UCH-1 (cell line): ENCODE data around the gene DNASE1L2.

DNA sequence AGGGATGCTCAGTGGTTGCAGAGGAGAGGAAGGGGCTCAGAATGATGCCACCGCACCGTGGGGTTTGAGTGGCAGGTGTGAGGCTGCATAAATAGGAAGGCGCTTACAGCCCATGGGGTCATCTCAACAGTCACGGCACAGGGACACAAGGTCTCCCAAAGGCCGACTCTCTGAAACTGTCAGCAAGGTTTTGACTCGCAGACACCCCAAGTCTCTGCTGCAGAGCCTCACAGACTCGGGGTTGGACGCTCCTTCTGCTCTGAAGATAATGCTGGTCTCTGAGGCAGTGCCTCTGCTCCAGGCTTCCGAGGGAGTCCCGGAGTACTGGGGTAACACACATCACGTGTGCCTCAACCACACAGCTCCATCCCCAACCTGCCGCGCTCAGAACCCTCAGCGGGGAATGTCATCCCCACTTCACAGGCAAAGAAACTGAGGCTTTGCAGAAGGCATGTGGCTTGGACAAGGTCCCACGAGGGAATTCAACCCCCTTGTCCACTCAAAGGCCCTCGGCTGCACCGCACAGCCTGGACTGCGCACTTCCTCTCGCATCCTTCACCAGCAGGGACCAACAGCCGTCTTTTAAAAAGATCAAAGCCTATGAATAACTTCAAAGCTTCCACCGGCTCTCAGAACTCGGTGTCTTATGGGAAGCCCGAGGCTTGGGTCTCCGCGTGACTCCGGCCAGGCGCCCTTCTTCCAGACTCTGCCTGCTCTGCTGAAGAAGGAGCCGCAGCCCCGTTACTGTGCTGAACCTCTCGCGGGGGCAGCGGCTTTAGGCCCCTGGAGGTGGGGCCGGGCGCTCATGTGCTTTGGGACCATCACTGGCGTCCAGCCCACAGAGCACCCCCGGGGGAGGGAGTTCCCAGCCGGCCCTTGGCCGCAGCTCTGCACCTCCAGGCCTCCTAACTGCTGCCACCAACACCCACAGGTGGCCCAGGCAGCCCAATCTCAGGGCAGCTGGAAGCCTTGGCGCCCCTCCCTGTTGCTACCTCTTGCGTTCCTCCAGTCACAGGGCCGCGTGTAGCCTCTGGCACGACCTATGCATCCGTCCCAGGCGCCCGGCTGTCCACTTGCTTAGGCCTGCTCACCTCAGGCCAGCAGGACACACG, 2.1 kb downstream of the TMEM204 start:
- RRBS, result 37% methylated on average over 10 of the region's 47 CpGs

GRCh38 chr16:1700285-1701079, 5.5 kb upstream of the MAPK8IP3 start:
- RRBS, result no CpG with 5 or more reads among the region's 9 CpGs

- RRBS, result no CpG with 5 or more reads among the region's 3 CpGs
Measured at GRCh38 chr16:1779113-1779425, 3.3 kb downstream of the SPSB3 start.

- RRBS, result 12% methylated on average over 6 of the region's 24 CpGs
Measured at GRCh38 chr16:1780591-1781494, 1.5 kb downstream of the SPSB3 start.

DNA sequence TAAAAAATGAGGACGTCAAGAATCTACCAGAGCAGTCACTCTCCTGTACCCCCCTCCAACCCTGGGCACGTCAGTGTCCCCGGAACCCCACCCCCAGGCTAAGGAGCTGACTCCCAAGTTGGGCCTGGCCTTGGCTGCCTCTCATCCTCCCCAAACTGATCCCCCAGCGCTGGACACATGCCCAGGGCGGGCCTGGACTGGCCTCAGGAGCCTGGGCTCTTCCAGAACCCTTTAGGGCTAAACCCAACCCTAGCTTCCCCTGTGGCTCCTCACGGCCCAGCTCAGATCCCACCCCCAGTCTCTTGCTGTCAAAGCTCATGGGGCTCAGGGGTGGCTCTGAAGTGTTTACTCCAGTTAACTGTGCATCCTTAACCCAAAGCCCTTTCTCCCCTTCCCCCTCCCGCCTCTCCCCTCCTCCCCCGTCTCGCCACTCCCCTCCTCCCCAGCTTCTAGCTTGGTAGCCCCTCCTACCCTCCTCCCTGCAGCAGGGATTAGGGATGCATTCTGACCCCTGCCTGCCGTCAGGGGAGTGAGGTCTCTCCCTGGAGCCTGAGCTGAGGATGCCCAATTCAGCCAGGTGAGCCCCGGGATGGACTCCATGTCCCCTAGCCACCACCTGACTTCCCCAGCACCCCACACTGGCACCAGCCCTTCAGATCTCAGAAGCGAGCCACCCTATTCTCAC, 1.7 kb downstream of the HS3ST6 start:
- RRBS, result no CpG with 5 or more reads among the region's 12 CpGs

- RRBS, result no CpG with 5 or more reads among the region's 25 CpGs
Measured at GRCh38 chr16:1985956-1987196, 2.4 kb downstream of the GFER start.

GRCh38 chr16:1996824-1997811, 7.3 kb downstream of the SYNGR3 start:
- RRBS, result no CpG with 5 or more reads among the region's 10 CpGs

DNA sequence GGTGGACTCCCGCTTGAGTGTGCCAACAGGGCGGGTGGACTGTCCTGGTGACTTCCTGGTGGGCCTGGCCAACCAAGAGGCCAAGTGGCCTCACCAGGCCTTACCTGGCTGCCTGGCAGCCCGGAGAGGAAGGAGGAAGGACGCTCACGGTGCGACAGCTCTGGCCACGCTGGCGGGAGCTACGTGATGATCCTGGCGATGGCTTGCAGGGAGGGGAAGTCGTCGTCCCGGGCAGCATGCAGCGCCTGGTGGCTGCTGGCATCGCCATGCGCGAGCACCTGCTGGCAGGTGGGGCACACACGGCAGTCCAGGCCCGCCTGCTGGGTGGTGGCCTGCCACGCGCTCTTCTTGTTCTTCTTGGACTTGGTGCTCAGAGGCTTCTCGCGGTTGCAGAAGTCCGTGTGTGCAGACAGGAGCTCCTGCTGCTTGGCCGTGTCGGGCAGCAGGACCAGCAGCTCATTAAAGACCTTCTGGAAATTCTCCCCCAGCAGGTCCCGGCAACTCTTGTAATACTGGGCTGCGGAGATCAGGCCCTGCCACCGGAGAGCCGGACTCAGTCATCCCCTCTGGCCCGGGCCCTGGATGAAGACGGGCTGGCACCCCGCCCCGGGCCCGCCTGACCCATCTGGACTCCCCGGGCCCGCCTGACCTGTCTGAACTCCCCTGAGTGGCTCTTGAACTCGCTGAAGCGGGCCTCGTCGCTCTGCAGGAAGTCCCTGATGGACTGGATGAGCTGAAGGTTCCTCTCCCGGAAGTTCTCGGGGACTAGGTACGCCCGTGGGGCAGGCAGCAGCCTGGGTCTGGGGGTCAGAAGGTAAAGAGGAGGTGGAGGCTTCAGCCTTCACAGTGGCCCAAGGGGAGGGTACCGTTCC, 8.5 kb downstream of the SYNGR3 start:
- RRBS, result 96% methylated on average over 5 of the region's 46 CpGs

GRCh38 chr16:2007887-2008580, 11.6 kb upstream of the NPW start:
- RRBS, result no CpG with 5 or more reads among the region's 18 CpGs

DNA sequence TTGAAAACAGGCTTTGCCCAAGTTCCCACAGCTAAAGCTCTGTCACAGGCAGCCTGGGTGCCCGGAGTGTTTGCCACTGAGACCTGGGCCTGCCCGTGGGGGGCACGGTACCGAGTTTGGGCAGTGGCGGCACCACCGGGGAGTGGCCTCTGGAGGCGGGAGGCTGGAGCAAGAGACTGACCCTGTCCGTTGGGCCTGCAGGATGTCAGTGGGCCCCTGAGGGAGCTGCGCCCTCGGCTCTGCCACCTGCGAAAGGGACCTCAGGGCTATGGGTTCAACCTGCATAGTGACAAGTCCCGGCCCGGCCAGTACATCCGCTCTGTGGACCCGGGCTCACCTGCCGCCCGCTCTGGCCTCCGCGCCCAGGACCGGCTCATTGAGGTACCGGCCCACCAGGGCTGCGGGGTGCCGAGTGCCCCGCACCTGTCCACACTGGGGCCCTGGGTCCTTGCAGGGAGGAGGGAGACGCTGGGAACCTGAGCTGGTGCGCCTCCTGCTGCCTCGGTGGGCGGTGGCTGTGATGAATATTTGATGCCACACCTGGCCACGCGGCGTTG, 9.5 kb downstream of the NHERF2 start:
- RRBS, result 86% methylated on average over 12 of the region's 31 CpGs

GRCh38 chr16:2042702-2043699, 4.6 kb downstream of the NTHL1 start:
- RRBS, result 92% methylated on average over 1 of the region's 18 CpGs

DNA sequence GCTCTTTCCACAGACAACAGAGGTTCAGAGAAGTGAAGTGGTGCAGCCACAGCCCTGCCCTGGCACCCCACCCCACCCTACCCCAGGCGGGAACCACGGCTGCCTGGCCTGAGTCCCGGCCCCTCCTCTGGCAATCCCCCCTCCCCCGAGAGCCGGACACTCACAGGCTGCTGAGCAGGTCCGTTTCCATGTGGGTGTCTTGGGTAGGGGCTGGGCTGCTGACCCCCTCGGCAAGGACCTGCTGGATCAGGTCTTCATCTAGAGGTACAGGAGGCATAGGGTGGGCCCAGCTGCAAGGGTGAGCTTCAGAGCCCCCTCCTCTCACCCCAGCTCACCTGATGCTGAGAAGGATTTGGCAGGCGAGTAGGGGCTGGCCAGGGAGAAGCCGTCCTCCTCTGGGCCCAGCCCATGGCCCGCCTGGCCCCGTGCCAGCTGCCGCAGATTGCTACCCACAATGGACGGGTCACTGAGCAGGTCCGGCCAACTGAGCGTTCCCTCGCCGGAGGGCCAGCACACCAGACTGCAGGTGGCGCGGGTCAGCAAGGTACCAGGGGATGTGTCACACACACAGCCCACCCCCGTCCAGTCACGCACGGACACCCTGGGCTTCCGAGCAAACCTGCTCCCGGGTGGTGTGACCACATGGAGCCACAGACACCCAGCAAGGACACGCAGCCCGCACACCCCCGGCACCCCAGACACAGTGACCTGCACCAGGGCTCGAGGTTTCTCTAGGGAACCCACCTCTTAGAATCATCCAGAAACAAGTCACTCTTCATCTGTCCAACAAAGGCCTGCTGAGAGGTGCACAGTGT, 38.5 kb downstream of the PKD1 start:
- RRBS, result 96% methylated on average over 1 of the region's 28 CpGs

DNA sequence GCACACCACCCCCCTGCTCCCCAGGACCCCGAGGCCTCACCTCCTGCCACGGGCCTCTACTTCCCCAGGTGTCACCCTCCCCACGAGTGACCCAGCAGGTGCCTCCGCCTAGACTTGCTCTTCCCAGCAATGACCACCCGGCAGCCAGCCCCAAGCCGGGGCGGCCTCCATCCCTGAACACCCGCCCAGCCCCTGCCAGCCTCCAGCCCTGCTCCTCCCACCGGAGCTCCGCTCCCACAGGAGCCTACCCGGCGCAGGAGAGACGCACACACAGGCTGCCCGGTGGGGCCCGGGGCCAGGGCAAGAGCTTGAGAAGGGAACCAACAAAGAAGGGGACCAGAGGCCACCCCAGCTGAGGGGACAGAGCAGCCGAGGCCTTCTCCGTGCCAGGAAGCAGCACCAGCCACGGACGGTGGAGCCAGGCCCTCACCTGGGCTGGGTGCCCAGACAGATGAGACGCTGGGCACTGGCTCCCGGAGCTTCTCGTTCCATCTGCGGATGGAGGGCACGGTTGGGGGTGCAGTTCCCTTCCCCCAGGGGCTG, 13.9 kb downstream of the PKD1 start:
- RRBS, result 58% methylated on average over 1 of the region's 24 CpGs

DNA sequence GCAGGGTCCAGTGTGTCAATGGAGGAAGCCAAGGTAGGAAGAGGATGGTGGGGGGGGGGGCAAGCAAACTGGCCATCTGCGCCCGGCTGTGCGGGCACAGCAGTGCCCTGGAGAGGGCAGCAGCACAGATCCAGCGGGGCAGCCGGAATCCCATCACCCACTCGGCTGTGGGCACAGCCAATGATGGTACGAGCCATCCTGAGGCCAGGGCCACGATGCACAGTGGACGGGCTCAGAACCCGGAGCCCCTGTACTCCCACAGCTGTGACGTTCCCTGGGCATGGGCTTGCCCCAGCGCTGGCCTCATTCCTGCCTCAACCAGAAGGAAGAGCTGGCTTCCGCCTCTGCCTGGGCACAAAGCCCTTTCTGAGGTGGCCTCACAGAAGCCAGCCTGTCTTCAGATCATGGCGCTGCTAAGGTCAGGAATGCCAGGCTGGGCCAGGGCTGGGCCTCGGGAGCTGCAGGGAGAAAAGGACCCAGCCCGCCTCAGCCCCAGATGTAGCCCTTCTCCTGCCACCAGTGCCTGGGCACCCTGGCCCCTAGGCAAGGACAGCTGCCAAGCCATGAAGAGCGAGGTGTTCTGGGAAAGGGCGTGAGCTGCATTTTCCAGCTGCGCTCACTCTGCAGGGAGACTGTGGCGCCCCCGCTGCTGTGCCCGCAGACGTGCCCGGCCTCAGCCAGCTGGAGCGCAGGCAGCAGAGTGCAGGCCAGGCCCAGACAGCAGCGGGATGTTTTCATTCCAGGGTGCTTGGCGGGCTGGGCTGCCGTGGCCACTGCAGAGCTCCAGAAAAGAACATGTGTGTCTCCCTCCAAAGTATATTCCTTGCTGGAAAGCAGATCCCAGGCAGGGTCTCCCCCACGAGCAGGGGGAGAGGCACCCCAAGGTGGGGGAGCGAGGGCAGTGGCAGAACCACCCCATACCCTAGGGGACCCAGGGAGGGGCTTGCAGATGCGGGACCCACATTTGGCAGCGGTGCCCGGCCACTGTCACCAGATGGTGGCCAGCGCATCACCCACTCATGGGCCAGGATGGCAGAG, 9.4 kb downstream of the PKD1 start:
- RRBS, result no CpG with 5 or more reads among the region's 34 CpGs

DNA sequence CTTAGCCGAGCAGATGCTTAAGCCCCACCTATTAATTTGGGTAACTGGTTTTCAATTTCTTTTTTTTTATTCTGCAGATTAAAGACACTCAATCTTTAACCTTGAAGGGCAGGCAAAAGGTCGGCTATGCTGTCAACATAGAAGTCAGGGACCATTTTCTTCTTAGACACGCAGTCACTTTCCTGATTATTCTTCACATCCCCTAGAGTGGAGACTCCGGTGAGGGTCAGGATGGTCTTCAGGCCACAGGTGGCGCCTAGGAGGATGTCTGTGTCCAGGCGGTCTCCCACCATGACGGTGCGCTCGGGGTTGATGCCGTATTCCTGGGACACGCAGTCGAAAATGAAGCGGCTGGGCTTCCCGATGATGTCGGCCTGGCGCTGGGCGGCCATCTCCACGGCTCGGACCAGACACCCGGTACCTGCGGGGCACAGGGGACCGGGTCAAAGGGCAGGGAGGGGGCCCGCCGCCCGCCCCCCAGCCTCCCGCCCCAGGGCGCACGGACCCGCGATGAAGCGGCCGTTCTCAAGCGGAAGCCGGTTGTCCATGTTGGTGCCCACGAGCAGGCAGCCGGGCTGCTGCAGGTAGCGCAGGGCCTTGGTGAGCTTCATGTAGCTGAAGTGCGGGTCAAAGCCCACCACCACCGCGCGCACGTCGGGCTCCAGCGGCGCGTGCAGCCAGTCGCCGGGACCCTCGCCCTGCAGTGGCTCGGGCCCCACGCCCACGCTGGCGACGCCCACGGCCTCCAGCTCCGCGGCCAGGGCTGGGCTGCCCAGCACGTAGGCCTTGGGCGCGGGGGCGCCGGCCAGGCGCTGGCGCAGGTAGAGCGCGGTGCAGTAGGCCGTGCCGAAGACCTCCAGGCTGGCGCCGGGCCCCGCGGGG, 766 bp downstream of the PGP start:
- RRBS, result 2% methylated on average over 13 of the region's 72 CpGs

DNA sequence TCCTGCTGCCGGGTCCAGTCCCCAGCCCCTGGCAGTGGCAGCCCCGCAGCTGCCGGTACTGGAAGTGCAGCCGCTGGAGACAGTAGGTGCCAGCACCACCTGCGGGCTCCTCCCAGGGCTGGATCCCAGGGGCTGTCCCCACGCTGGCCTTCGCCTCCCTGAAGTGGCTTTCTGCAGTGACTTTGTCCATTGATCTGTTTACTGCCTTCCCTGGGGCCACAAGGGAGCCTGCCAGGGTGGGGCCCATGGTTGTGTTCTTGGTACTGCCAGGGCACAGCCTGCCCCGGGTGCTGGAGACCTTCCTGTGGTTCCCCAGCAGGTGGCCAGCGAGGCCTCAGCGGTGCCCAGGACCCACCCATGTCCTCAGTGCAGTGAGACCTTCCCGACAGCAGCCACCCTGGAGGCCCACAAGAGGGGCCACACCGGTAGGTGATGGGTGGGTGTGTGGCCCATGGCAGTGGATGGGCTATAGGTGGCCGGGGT, 2.6 kb upstream of the DNASE1L2 start:
- RRBS, result 66% methylated on average over 5 of the region's 13 CpGs

DNA sequence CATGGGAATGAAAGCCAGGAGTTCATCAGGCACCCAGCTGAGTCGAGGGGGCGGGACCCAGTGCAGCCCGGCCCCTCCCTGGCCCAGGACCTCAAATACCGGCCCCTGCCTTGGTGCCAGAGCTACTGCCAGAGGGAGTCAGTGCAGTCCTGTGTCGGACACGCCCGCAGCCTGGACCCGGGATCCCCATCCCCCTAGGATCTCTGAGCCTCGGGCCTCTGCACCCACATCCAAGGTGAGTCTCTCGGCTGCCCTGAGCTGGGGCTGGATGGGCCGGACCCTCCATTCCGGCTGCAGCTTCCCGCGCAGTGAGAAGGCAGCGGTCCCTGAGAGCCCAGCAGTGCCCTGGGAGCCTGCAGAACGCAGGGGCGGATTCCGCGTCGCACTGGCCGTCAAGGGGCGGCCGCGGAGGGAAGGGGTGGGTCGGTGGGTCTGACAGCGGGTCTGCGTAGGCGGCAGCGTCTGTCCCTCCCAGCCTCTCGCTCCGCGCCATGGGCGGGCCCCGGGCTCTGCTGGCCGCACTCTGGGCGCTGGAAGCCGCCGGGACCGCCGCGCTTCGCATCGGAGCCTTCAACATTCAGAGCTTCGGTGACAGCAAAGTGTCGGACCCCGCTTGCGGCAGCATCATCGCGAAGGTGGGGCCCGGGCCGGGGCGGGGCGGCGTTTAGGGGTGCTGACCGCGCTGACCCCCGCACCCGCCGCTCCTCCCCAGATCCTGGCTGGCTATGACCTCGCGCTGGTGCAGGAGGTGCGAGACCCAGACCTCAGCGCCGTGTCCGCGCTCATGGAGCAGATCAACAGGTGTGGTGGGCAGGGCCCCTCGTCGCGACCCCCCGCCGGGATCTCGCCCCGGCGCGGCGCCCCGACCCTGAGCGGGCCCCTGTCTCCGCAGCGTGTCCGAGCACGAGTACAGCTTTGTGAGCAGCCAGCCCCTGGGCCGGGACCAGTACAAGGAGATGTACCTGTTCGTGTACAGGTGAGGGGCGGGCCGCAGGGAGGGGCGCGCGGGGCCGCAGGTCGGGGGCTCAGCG, at the start of gene DNASE1L2:
TSS of gene DNASE1L2 (plus strand) at position 119 of the 1,031 bp plus-strand sequence.
- RRBS, result 7% methylated on average over 31 of the region's 92 CpGs

GRCh38 chr16:2472030-2473238, 1.3 kb downstream of the NTN3 start:
- RRBS, result 90% methylated on average over 8 of the region's 60 CpGs

- RRBS, result 90% methylated on average over 1 of the region's 15 CpGs
Measured at GRCh38 chr16:2482627-2483189, 7.8 kb downstream of the TBC1D24 start.

DNA sequence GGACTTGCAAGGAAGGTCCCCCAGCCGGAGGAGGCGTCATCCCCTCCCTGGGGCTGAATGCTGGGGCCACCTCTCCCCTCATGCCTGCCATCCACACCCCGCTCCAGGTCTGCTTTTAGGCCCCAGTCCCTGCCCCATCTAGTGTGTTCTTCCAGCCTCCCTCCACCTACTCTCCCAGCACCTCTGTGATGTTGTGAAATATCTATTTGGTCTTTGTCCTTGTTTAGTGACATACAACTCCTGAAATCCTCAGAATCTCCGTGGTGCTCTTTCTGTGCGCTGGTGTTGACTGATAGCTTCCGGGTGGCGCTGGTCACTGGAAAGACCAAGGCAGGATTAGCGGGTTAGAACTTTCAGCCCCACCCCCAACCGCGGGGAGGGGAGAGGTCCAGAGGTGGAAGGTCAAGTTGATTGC, 10.0 kb downstream of the TBC1D24 start:
- RRBS, result no CpG with 5 or more reads among the region's 10 CpGs